Endothelial cell (in vitro differentiated cells): ENCODE data around the genes H2BC13, H4C13 and OR2B6.

GRCh38 chr6:27478409-27479246 lies 5.7 kb upstream of the ZNF184 start:
- PRO-cap = bidirectional peak, plus-strand start at chr6:27478810, minus-strand start at chr6:27478827; bidirectional peak, plus-strand start at chr6:27479209, minus-strand start at chr6:27479184

- PRO-cap = no peak
These were observed 59.0 kb upstream of the ZNF184 start for GRCh38 chr6:27531953-27532336.

- PRO-cap = bidirectional peak, plus-strand start at chr6:27688184, minus-strand start at chr6:27687900
These were observed 120.0 kb downstream of the H2BC13 start for GRCh38 chr6:27687437-27688466.

DNA sequence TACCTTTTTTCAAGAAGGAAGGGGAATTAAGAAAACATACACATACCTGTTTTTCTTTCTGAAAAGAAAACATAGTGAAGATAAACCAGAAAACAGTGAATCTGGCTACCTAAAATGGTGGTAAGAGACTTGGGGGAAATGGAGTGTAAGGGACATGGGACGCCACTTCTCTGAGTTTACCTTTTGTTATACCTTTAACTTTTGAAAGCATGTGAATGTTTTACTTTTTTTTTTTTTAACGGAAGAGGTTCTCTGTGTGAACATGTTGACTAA lies 28.9 kb downstream of the H2BC13 start:
- PRO-cap = no peak

DNA sequence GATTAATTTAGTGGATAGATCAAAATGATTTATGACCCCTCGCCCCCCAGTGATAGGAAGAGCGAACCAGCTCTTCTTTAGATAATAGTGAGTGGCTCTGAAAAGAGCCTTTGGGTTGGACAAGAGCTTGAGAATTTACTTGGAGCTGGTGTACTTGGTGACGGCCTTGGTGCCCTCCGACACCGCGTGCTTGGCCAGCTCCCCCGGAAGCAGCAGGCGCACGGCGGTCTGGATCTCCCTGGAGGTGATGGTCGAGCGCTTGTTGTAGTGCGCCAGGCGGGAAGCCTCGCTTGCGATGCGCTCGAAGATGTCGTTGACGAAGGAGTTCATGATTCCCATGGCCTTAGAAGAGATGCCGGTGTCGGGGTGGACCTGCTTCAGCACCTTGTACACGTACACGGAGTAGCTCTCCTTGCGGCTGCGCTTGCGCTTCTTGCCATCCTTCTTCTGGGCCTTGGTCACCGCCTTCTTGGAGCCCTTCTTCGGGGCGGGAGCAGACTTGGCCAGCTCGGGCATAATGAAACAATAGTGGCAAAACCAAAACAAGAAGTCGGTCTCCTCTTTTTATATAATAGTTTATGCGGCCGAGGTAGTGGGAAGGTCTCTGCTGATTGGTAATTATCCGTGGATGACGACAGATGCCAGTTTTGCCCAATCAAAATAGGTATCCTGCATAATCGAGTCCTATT lies at the start of gene H2BC13:
Gene H2BC13, minus strand, starts transcription at position 539 of the 689 bp plus-strand sequence.
- PRO-cap = bidirectional peak, plus-strand start outside the sequence, minus-strand start at position 539 of the sequence

- PRO-cap = no peak
These were observed 3.3 kb downstream of the H2AC15 start for GRCh38 chr6:27834805-27835316.

DNA sequence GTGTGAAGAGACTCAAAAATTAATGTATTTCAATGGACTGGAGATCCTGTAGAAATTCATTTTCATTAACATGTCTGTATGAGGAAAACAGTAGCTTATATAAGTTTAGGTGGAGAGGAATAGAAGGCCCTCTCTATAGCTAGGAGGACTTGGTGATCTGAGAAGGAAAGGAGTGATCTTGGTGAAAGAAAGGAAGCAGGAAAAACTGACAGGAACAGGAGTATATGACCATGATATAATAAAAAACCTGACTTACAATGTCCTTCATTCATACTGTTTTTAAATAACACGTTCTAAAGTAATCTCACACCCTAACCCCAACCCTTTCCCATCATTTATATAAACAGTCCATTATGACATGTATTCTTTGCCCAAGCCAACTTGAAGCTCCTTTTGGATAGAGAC lies 2.1 kb downstream of the H2AC15 start:
- PRO-cap = no peak

DNA sequence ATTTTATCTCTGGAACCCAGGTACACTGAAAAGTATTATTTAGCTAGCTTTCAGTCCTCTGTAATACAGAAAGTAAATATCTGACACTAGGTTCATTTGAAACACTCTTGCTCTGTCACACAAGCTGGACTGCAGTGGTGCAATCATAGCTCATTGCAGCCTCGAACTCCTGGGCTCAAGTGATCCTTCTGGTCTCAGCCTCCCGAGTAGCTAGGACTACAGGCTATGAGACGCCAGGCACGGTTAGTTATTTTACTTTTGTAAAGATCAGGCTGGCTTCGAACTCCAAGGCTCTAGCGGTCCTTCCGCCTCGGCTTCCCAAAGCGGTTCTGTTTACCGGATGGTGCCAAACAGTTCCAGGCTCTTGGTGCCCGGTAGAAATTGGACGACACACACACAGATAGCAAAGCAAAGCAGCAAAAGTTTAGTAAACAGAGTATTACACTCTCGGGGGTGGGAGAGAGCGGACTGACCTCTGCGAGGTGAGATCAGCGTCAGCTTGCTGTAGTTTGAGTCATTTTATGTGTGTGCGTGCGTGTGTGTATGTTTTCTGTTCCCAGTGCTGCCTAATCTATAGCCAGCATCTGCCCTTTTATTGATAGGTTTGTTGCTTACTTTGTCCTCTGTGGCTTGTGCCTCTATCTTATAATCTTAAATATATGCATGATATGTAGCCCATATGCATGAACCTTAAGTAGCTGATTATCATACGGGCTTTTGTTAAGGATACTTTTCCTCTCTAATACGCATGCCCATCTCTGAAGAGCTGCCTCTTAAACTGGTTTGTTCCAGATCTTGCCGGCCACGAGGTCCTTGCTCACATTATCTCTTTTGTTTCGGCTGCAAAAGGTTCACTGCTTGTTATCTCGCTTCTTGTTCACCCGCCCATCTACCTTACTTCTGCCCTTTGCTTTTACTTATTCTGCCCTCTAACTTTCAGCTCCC lies 1.2 kb downstream of the H2AC15 start:
- PRO-cap = bidirectional peak, plus-strand start at position 361 of the sequence, minus-strand start at position 331 of the sequence; bidirectional peak, plus-strand start at position 820 of the sequence, minus-strand start at position 473 of the sequence

DNA sequence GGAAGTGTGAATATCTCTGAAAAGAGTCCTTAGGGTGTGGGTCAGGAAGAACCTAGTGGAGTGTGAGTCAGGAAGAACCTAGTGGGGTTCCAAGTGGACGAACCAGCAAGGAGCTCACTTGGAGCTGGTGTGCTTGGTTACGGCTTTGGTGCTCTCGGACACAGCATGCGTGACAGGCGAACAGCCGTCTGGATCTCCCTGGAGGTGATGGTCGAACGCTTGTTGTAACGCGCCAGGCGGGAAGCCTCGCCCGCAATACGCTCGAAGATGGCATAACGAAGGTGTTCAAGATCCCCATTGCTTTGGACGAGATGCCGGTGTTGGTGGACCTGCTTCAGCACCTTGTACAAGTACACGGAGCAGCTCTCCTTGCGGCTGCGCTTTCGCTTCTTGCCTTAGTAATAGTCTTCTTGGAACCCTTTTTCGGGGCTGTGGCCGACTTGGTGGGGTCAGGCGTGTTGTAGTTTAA lies 1.1 kb upstream of the H2AC16 start:
- PRO-cap = no peak

GRCh38 chr6:27872985-27874227 lies at the start of gene H4C13:
Gene H4C13, minus strand, starts transcription at chr6:27873534.
- PRO-cap = bidirectional peak, plus-strand start at chr6:27873388, minus-strand start at chr6:27873268; bidirectional peak, plus-strand start at chr6:27873925, minus-strand start at chr6:27873534; bidirectional peak, plus-strand start at chr6:27874290, minus-strand start at chr6:27874102

GRCh38 chr6:27889572-27890318 lies 881 bp downstream of the H3C12 start:
- PRO-cap = no peak

DNA sequence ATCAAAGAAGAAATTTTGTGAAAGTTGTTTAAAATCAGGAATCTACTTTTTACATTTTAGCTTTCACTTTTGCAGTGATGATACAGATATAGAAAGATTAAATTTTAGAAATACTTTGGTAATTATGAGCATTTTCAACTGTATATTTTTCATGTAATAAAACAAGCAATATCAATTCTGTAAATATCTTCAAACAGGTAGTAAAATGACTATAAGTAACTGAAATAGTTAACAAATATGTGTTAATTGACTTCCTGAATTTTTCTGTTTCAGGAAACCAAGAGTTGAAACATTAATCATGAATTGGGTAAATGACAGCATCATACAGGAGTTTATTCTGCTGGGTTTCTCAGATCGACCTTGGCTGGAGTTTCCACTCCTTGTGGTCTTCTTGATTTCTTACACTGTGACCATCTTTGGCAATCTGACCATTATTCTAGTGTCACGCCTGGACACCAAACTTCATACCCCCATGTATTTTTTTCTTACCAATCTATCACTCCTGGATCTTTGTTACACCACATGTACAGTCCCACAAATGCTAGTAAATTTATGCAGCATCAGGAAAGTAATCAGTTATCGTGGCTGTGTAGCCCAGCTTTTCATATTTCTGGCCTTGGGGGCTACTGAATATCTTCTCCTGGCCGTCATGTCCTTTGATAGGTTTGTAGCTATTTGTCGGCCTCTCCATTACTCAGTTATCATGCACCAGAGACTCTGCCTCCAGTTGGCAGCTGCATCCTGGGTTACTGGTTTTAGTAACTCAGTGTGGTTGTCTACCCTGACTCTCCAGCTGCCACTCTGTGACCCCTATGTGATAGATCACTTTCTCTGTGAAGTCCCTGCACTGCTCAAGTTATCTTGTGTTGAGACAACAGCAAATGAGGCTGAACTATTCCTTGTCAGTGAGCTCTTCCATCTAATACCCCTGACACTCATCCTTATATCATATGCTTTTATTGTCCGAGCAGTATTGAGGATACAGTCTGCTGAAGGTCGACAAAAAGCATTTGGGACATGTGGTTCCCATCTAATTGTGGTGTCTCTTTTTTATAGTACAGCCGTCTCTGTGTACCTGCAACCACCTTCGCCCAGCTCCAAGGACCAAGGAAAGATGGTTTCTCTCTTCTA lies at the start of gene OR2B6:
Gene OR2B6, plus strand, starts transcription at position 299 of the 1,131 bp plus-strand sequence.
- PRO-cap = no peak

GRCh38 chr6:28125331-28125902 lies 1.0 kb downstream of the ZSCAN16 start:
- PRO-cap = no peak

GRCh38 chr6:28232347-28233067 lies 7.4 kb downstream of the ZSCAN9 start:
- PRO-cap = no peak

GRCh38 chr6:28329335-28329750 lies 6.6 kb downstream of the ZSCAN31 start:
- PRO-cap = no peak

DNA sequence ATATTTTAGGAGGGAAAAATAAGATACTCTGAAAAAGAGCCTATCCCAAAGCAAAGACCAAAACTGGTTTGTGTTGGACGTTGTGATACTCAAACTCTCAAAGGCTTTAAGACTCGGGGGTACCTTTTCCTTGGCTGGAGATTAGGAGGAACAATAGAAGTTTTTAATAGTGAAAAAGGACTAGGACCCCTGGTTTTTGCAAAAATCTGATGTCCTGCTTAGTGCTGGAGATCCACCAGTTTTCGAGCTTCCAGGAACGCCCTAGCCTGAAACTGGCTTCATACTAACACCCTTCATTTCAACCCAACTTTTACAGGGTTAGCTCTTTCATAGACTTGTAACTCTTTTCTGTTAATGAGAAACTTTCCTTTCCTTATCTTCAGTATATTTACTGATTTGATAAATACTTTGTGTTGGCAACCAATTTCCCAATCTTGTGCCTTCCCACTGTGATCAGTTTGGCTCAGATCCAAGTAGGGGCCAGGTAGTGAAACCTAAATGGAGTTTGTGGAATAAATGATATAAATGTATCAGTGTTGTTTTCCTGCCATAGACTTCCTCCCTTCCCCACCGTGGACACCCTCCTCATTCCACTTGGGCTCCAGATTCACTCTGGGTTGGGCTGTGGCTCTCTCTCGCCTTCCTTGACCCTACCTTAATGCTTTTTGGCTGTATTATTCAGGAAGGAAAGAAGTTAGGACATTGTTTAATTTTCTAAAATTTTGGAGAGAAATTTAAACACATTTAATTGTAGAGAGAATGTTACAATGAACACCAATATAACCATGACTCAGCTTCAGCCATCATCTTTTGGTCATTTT lies 1.2 kb downstream of the ZKSCAN3 start:
- PRO-cap = no peak

DNA sequence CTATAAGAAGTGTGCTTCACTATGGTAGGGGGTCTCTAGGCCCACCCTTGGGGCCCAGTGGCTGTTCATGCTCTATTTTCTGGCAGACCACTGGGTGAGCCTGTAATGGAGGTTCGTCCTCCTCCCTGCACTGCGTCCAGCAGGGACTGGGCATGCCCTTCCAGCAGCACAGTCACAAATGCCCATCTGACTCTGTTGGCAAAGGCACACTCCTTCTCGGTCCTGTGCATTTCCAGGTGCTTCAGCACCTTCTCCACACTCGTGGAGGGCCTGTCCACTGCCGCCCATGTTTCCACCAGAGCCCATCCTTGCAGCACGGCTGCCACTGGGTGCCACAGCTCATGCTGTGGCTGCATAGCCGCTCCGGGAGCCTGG lies 6.8 kb downstream of the ZKSCAN3 start:
- PRO-cap = no peak

DNA sequence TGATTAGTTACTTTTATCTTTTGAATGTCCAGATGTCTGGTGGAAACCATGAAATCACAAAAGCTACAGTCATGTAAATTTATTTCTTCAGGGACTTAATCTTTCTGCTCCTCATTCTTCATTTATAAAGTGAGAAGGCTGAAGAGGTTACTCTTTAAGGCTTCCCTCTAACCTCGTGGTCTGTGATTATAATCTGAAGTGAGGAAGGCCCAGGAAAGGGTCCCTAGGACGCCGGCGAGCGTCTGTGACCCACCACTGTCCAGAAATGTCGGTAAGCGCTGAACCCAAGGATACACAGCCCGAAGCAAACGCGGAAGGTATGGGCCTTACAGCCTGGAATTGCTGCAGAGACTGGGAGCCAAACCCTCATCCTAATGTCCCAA lies 437 bp downstream of the ZSCAN12 start:
- PRO-cap = unidirectional peak, plus-strand start at position 215 of the sequence; bidirectional peak, plus-strand start at position 252 of the sequence, minus-strand start at position 277 of the sequence

DNA sequence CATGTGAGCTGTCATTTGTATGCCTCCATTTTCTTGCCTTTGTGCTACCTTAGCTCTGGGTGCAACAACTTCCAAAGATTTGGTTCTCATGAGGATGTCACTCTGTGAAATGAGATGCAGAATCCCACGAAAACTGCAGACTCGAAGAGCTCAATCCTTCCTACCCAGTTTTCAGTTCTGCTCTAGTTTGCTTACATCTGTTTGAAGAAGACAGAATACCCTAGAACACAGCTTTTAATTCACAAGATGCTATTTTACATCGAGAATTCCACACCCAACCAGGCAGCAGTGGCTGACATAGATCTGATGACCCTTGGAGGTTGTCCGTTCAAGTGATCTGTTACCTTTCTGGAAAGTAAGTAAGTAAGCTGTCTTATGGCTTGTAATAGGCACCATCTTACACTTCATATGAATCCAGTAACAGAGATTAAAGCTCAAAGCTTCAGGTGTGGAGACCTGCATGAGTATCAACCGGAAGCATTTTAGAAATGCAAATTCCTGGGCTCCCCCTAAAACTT lies 1.4 kb downstream of the GPX6 start:
- PRO-cap = no peak

- PRO-cap = unidirectional peak, minus-strand start at chr6:28634156
These were observed 46.8 kb upstream of the SCAND3 start for GRCh38 chr6:28633871-28634292.